Right common carotid artery plus branches (tissue), 1 donor: ENCODE measurements around the gene MAN2A1.

GRCh38 chr5:103260090-103260476, 1.5 kb downstream of the MACIR start:
- PRO-cap, result no peak

GRCh38 chr5:103263106-103263505, 4.5 kb downstream of the MACIR start:
- PRO-cap, result no peak

GRCh38 chr5:104451664-104452627, 889.4 kb upstream of the NUDT12 start:
- PRO-cap, result no peak

DNA sequence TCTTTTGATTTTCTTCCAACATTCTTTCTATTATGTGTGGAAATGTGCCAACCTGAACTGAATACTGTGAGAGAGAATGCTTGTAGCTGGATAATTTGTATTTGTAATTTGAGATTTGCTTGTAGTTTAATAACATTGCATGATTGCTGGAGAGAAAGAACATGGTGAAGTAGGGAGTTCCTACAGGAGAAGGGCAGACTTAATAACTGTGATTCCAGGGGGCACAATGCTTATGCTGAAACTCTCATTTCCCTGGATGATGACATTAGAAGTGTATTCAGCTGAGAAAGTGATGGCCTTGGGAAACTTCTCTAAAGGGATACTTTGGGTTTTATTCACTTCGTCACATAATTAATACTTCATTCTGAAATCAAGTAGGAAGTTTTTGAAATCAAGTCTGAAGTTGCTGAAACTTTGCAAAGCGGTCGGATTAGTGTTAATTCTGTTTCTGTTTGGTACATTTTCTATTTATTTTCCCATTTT, 978.1 kb upstream of the NUDT12 start:
- PRO-cap, result no peak

GRCh38 chr5:107217659-107218426, 452.9 kb downstream of the EFNA5 start:
- PRO-cap, result no peak

DNA sequence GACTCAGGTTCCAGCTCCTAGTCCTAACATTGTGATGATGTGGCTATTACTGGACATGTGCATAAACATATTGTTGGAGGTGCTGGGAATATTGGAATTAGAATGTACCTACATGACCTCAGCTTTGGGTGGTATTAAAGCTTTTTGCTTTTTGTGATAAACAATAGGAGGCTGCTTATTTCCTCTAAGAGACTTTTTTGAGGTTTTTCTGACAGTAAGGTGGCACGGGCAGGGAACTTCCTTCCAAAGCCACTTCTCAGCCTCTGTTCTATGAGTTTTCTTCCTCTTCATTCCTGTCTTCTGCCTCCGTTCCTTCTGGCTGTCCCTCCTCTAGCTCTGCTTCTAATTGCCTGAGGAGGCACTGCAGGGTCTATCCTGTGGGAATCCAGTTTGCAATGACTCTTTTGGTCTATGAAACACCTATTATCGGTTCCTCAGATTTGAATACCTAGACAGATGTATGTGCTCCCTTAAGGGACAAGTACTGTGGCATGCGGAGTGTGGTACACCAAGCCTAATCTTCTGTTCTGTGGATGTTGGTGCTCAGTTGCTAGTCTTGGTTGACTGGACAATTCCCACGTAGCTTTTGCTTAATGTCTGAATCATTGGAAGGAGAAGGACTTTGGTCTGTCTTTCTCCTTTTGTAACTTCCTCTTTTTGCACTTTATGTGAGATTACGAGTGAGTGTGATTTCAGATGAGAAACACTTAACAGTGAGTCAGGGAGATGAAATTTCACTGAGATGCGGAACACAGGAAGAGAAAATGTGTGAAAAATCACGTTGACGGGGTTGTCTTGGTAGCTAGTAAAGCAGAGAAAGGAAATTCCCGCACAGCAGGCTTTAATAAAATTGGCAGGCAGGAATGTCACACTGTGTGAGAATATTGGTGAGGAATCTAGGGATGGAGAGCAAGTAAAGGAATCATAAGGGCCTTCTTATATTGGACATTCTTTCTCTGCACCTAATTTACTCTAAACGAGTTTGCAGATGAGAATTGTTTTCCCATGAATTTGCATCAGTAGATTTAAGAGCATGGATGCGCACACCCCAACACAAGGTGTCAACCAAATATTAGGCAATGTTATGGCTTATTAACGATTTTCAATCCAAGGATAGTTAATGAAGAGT, 305.2 kb downstream of the EFNA5 start:
- PRO-cap, result no peak

GRCh38 chr5:107511859-107512517, 158.7 kb downstream of the EFNA5 start:
- PRO-cap, result no peak

DNA sequence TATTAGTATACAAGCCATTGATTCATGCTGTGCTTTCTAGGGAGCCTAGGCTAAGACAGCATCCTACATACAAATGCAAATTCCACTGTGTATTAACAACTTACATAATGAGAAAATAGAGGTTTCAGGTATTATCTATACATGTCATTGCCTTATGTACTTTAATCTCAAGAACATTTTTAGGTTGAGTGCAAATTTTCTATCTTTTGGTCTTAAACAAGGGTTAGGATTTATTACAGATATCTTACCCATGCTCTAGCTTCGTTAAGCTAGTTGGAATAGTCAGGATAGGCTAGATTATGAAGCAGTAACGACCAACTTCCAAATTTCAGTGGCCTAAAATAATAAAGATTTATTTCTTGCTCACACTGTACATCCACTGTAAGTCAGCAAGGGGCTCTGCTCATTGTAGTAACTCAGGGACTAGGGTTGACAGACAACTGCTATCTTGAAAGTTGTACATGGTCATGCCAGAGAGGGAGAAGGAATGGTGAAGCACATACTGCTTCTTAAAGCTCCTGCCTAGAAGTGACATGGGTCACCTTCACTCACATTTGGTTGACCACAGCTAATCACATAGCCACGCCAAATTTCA, 140.8 kb downstream of the EFNA5 start:
- PRO-cap, result no peak

DNA sequence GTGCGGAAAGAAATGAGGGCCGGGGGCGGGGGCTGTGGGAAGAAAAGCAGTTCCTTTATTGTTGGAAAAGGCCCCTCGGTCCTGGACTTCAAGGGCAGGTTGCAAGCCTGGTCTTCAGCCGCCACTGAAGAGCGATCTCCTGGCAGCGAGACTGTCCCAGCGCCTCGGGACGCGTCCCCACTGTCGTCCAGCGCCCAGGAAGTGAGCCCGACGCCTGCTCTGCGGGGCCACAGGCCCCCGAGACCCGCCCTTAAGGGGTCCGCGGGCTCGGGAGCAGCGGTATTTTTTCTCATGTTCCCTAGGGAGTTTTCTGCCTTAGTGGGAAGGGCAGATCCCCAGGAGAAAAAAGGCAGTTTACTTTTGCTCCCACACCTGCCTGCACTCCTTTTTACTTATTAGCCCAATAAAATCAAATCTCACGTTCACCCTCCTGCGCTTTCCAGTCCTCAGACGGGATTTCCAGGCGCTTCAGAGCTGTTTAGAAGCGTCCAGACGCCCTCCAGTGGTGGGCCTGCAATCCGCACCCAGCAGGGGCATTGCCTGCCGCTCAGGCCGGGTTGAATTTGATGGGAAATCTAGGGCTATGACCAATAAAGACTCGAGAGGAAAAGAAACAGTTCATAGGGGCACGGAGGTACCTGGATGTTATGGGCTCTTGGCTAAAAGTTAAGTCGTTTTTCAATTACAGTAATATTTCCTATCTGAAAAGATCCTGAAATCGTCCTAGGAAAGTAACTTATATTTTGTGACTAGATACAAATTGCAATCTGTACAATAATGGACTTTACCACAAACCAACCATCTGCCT, 2.8 kb upstream of the EFNA5 start:
- PRO-cap, result unidirectional peak, minus-strand start at position 203 of the sequence

GRCh38 chr5:107942497-107943272, 271.9 kb upstream of the EFNA5 start:
- PRO-cap, result no peak

DNA sequence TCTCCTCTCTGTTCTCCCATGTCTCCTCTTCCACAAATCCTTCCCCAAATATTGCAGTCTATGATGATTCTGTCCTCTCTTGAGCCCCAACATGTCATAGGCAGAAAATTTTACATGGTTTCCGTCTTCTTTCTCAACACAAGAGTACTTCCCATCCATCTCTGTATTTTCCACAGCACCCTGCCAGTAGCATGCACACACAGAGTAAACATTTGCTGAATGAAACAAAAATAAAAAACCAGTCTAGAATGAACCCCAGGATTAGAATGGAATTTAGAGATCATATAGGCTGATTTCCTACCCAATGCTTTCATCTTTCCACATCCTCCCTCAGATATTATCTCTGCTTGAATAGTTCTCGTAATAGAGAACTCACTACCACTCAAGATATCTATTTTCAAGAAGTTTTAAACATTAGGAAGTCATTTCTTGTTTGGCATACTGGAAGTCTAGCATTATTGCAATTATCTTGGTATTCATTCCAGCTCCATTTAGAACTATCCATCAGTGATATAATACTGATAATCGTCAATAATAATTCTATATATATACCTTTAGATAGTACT, 342.8 kb upstream of the EFNA5 start:
- PRO-cap, result no peak

DNA sequence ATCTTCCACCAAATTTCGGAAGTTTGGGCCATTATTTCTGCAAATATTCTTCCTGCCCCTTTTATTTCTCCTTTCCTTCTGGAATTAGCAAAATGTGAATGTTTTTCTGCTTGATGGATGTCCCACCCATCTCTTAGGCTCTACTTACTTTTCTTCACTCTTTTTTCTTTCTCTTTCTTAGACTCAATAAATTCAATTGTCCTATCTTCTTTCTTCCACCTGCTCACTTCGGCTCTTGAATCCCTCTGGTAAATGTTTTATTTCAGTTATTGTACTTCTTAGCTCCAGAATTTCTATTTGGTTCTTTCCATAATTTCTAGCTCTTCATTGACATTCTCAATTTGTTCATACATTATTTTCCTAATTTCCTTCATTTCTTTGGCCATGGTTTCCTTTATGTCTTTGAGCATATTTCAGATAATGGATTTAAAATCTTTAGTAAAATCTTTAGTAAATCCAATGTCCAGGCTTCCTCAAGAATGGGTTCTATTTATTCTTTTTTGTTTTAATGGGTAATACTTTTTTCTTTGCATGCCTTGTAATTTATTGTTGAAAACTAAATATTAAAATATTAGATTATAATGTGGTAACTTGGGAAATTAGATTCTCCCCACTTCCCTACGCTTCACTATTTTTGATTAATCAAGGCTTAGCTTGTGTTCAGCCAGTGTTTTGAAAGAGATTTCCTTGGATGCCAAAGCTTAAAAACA, 21.1 kb downstream of the FBXL17 start:
- PRO-cap, result no peak

- PRO-cap, result no peak
Measured at GRCh38 chr5:108381584-108381976, 318 bp downstream of the FBXL17 start.

DNA sequence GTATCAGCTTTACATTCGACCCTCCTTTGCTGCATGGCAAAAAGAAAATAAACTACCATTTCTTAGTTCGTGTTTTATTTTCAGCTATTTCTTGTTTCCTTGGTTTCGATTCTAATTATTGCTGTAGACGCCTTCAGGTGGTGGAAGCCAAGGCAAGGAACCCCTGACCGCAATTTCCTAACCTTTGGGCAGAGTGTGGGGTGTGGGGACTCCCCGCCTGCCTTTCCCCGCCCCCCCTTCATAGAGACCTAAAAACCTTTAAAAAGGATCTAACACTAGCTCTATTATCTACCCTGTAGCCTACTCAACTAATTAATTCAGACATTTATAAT, 19.2 kb upstream of the FER start:
- PRO-cap, result no peak

- PRO-cap, result no peak
Measured at GRCh38 chr5:108735718-108736386, 11.8 kb upstream of the FER start.

GRCh38 chr5:109090256-109091030, 319.3 kb downstream of the PJA2 start:
- PRO-cap, result no peak

DNA sequence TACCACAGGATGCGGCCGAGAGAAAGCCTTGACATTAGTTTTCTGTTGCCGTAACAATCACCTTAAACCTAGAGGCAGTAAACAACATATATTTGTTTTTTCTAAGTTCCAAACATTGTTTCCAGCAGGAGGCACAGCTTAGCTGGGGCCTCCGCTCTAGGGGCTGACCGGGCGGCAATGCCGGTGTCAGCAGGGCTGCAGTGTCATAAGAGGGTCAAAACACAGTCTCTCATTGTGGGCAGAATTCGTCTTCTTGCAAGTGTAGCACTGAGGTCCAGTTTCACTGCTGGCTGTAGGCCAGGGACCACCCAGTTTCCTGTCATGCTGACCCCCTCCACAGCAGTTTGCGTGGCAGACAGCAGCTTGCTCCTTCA, 186.3 kb downstream of the PJA2 start:
- PRO-cap, result no peak

- PRO-cap, result no peak
Measured at GRCh38 chr5:109325398-109326292, 84.1 kb downstream of the PJA2 start.

- PRO-cap, result no peak
Measured at GRCh38 chr5:109455419-109456293, 45.9 kb upstream of the PJA2 start.

- PRO-cap, result bidirectional peak, plus-strand start at chr5:109689438, minus-strand start at chr5:109689276; bidirectional peak, plus-strand start at chr5:109689692, minus-strand start at chr5:109689620; bidirectional peak, plus-strand start at chr5:109689751, minus-strand start at chr5:109689806; bidirectional peak, plus-strand start at chr5:109689928, minus-strand start at chr5:109690112
Measured at GRCh38 chr5:109689146-109690212, at the start of gene MAN2A1. Gene MAN2A1, plus strand, starts transcription at chr5:109689927.